Ishikawa (cell line): ENCODE data around the gene TMCO5A.

- RRBS = 72% methylated on average over 5 of the region's 23 CpGs
Measured at GRCh38 chr15:37098523-37098892, 1.8 kb downstream of the MEIS2 start.

DNA sequence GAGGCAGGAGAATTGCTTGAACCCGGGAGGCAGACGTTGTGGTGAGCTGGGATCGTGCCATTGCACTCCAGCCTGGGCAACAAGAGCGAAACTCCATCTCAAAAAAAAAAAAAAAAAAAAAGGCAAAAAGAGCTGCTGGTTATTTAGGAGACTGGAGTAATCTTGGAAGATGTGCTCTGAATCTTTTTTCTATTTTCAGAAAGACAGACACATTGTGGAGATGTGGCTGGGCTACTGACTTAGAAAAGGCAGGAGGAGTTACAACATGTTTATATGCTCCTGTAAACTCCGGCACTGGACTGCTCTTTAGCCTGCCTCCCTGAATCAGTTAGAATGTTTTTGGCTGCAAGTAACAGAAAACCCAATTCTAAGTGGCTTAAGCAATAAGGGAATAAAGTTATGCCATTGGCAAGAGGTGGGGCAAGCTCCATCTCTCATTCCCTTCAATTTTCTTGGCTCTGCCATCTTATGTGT is 22.2 kb upstream of the MEIS2 start:
- RRBS = no CpG with 5 or more reads among the region's 5 CpGs

- RRBS = no CpG with 5 or more reads among the region's 1 CpG
Measured at GRCh38 chr15:37934381-37934783, at the start of gene TMCO5A. TMCO5A (plus strand) TSS chr15:37934640.

DNA sequence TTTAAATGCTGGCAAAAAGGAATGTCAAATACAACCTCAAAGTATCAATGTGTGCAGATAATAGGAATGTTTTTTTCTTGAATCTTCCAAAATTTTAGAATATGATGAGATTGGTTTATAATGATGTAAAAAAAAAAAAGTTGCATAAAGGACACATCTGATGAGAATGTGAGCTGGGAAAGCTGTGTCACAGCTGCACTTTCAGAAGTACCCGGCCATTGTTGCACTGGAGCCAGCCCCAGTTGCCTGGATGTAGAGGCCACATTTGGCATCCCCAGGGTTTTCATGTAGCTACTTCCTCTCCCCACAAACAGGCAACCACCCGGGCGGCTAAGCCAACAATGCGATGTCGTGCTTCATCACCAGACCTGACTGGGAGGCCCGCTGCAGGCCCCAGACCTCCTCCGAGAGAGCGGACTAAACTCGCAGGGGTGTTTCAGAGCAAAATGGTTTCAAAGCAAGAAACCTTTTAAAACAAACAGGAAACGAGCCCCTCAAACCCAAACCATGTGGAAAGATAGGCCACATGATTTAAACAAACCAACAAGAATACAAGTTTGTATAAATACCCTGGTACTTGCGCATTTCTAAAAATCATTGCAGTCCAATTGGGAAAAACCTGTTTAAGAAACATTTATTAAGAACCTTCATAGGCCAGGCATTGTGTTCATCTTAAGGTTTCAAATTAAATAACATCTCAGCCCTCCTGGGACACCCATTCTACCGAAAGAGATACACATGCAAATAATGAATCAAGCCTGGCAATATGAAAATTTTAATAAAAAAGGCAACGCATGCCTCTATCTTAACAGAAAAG is 142.4 kb downstream of the TMCO5A start:
- RRBS = 78% methylated on average over 2 of the region's 13 CpGs

DNA sequence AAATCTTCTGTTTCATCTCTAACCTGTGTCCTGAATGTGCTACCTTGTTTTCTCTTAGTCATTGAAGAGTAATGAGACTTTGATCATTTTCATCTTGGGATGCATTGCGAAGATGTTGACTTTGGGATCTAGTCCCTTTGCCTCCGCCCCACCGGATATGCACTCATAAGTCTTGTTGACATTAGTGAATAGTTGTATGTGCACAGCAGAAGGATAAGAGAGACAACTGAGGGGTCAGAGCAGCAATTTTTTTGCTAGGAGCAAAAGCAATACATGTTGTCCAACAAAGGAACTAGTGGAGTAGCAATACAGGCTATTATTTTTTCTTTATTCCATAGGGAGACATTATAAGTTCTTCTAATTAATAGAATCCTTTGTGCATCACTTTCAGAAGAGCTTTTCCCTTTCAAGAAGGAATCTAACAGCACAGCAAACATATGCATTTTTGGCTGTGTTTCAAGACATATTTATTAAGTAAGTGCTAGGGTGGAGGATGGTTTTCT is 35.8 kb upstream of the SPRED1 start:
- RRBS = no CpG with 5 or more reads among the region's 3 CpGs

DNA sequence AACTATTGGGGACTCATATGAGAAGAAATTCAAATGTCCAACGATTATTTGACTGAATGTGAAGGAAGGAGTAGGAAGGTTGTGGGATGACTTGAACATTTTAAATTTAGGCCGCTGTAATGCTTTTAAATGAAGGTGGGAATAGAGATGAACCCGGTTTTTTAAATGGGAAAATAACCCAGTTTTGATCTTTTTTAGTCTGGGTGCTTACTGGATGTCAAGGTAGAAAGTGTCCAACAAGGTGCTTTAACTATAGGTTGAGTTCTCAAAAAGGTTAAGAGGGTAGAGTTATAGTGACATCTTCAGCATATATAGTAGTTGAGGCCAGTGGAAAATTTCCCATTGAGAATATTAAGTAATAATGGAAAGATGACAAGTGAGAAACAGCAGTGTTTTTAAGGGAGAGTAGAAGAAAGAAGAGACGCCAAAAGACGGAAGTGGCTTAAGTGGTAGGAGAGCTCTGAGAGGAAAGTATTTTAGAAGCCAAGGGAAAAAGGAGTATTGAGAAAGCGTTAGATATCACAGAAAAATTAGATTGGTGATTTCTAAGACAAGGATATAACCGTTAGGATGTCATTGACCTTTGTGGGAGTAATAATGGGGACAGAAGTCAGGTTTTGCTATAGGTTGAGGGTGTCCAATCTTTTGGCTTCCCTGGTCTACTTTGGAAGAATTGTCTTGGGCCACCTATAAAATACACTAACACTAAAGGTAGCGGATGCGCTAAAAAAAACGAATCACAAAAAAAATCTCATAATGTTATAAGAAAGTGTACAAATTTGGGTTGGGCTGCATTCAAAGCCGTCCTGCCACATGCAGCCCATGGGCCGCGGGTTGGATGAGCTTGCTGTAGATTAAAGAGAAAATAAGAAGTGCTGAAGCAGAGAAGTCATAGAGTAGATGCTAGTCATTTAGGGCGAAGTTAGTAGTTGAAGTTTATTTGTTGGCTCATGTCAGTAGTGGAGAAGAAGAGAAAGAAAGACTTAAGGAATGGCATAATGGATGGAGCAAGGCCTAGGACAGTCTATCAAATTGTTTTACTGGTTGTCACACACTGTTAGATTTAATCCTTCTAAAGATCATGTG is 10.8 kb downstream of the SPRED1 start:
- RRBS = no CpG with 5 or more reads among the region's 14 CpGs

GRCh38 chr15:38299215-38299680 is 46.6 kb downstream of the SPRED1 start:
- RRBS = no CpG with 5 or more reads among the region's 6 CpGs

DNA sequence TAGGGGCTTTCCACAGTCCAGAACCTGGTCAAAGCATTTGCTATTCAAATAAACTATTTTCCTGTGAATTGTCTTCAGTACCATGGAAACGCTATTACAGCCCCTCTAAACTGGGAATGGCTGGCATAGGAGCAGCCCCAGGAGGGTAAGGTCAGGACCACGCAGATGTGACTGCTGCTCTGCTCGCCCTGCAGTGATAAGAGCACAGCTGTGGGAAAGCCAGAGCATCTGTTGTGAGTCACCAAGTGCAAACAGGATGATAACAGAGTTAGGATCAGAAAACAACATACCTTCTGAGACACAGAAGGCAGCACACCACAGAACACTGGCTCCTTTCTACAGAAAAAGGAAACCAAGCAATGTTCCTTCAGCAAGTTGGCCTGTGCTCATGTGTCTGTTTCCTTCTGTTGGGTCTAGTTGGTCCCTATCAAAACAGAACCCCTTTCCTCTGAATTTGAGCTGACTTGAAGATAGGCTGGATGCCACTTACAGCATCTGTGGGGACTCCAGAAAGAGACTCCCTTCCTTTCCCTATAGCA is 440.9 kb upstream of the THBS1 start:
- RRBS = no CpG with 5 or more reads among the region's 3 CpGs

DNA sequence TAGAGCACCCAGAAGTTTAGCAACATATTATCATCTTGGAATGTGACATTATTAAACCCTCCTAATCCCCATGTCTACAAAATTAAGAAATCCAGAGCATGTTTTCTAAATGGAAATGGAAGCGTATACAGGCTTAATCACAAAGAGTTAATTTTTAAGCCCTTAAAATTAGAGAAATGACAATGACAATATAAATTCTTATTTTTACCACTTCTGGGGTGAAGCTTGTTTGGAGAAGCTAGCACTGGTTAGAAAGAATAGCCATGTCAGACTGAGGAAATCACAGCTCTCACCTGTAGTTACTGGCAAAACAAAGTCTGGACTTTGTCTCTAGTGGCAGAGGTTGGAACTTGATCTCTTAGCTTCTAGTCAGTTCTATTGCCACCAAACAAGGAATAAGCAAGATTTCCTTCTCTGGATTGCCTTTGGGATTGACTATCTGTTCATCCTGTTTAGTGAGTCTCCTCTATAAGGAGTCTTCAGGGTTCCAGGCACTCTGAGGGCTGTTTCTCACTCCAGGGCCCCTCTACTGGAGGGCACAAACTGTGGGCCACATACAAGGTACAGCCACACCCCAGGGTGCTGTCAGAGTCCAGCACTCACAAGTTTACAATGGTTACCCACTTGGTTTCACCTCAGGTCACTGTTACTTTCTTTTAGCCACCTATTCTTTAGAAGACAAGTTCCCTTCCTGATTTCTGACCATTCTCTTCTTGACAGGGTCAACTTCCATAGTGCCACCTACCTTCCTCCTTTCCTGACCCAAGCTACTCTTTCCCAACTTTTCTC is 426.7 kb upstream of the THBS1 start:
- RRBS = no CpG with 5 or more reads among the region's 1 CpG

- RRBS = no CpG with 5 or more reads among the region's 3 CpGs
Measured at GRCh38 chr15:39248009-39248567, 332.8 kb upstream of the THBS1 start.

- RRBS = no CpG with 5 or more reads among the region's 4 CpGs
Measured at GRCh38 chr15:39358306-39359102, 222.4 kb upstream of the THBS1 start.

DNA sequence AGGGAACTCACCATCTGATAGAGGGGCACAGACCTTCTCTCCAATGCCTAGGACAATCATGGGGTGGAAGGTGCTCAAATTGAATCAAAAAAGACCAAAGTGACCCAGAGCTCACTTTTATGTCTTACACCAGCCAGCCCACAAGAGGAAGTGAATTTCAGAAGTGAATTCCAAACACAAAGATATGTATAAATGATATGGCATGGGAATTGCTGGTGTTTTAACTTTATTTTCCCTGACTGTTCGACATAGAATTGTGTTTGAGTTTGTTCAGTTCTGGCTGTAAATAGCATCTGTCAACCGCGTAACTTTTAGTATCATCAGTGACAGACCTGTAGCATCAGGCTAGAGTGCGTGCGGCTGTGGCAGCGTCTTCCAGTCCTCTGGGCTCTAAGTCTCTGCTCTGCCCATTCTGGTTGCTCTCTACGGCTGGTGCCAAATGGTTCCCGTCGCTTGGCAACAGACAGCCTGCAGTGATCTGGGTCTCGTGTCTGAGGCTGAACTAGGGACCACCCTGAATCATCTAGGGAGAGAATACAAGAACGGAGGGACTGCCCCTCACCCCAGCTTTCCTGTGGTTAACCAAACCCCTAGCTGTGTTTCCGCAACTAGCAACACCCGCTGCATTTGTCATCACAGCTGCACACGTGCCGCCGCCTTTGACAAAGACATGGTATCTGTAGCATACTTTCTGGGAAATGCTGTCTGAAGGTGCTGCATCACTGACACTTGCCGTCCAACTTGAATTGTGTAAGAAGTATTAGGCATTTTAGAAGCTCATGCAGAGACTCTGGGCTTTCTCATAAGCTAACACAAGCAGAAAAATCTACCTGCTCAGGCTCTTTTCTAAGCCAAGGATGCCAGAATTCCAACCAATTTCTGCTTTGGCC is 153.9 kb upstream of the THBS1 start:
- RRBS = no CpG with 5 or more reads among the region's 17 CpGs

- RRBS = no CpG with 5 or more reads among the region's 5 CpGs
Measured at GRCh38 chr15:39438189-39438721, 142.6 kb upstream of the THBS1 start.

- RRBS = no CpG with 5 or more reads among the region's 11 CpGs
Measured at GRCh38 chr15:39585146-39586199, 4.6 kb downstream of the THBS1 start.

DNA sequence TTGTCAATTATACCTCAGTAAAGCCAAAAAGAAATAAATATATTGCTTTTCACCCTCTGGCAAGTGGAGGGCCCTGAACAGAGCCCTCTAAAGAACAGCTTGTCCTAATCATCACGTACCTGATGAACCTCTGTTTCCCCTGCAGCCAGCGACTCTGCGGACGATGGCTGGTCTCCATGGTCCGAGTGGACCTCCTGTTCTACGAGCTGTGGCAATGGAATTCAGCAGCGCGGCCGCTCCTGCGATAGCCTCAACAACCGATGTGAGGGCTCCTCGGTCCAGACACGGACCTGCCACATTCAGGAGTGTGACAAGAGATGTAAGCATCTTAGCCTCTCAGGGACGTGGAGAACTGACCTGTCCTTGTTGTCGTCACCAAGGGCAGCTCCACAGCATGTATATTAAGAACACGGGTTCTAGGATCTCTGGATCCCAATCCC is 6.3 kb downstream of the THBS1 start:
- RRBS = no CpG with 5 or more reads among the region's 16 CpGs

- RRBS = no CpG with 5 or more reads among the region's 9 CpGs
Measured at GRCh38 chr15:39593993-39594826, 13.3 kb downstream of the THBS1 start.

DNA sequence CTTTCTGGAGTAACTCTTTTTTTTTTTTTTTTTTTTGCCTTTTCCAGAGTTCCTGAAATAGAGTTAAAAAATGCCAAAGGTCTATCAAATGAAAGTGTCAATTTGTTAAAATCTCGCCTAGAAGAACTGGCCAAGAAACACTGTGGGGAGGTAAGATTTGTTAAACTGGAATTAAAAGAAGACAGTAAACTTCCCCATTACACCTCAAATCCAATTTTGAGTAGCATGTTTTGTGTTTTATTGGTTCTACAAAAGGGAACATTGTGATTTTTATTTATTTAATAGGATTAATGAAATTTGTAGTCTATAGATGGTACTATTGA is 9.4 kb downstream of the EIF2AK4 start:
- RRBS = no CpG with 5 or more reads among the region's 1 CpG

DNA sequence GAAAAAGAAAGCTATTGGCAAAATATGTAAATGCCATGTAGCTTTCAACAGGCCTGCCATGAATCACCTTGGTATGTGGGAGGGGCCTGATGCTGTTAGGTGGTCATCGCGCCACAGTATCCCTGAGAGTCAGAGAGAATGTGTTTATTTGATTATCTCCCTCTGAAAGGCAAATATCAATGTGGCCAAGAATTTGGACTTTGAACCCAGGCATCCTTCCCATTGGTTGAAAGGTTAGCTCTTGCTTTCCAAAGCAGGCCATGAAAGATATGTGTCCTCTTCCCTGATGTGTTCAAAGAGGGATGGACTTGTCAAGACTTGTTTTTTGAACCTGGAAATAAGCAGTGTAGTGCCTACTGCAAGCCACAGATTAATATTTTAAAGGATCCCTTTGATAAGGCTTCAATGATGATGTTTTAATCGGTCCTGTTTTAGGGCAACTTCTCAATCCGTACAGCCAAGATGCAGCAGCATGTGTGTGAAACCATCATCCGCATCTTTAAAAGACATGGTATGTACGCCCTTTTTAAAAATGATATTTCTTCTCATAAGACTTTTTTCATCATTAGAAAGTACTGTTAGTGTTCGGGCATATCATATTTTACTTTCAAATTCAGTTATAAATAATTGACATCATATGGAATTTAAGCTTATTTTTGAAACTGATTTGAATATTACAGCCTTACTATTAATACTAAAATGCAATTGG is 36.5 kb downstream of the SRP14 start:
- RRBS = no CpG with 5 or more reads among the region's 7 CpGs

DNA sequence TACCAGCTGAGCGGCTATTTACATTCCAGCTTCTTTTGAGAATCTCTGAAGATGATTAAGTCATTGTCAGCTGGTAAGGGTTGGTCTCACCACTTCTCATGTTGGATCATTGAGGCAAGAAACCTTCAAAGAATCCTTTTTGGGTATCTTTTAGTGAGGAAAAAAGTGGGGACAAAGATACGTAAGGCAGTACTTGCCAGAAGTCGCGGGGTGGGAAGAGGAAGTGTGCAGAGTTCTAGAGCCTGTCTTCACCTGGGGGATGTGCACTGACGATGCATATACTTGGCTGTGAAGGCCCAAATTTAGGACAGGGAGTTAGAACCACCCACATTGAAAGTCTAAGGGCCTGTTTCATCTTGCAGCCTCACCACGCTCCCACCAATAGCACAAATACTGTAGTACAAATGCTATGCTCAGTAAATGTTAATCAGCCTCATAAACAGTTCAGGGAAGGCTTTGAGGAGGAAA is 25.6 kb upstream of the SRP14 start:
- RRBS = no CpG with 5 or more reads among the region's 6 CpGs

DNA sequence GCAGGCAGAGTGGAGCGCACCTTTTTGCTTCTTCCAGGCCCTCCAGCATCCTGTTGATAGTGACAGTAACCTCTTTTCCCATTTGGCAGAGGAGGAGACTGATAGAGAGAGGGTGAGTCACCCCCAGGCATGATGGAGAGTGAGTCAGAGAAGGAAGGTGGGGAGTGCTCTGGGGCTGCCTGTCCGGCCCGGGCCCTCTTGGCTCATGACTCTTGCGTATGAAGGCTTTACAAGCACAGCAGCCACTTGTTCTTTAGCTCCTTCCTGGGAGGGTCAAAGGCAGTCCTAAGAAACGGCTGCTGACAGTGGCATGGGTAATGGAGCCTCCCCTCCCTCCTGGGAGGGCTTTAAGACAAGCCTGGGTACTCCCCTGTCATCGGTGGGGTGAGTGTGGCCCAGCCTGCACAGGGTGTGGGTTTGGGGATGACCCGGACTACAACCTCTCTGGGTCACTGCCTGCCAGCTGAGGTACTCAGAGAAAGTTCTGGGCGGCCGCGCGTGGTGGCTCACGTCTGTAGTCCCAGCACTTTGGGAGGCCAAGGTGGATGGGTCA is 15.9 kb downstream of the ANKRD63 start:
- RRBS = no CpG with 5 or more reads among the region's 12 CpGs